ENCODE measurements around a stretch of chr1.

GRCh38 chr1:20083048-20083784 is 13.2 kb downstream of the PLA2G5 start:
- RRBS, 2 experiments: no CpG with 5 or more reads among the region's 9 CpGs

- RRBS, 2 experiments: 94 to 98% methylated on average over 2 of the region's 5 CpGs
These were observed 189 bp downstream of the UBXN10 start for GRCh38 chr1:20186245-20186325.

GRCh38 chr1:20211508-20212062 is 25.3 kb upstream of the PLA2G2C start:
- RRBS, 2 experiments: no CpG with 5 or more reads among the region's 6 CpGs

GRCh38 chr1:20484963-20485149 is 1.2 kb downstream of the CAMK2N1 start:
- RRBS, 2 experiments: no CpG with 5 or more reads among the region's 17 CpGs

DNA sequence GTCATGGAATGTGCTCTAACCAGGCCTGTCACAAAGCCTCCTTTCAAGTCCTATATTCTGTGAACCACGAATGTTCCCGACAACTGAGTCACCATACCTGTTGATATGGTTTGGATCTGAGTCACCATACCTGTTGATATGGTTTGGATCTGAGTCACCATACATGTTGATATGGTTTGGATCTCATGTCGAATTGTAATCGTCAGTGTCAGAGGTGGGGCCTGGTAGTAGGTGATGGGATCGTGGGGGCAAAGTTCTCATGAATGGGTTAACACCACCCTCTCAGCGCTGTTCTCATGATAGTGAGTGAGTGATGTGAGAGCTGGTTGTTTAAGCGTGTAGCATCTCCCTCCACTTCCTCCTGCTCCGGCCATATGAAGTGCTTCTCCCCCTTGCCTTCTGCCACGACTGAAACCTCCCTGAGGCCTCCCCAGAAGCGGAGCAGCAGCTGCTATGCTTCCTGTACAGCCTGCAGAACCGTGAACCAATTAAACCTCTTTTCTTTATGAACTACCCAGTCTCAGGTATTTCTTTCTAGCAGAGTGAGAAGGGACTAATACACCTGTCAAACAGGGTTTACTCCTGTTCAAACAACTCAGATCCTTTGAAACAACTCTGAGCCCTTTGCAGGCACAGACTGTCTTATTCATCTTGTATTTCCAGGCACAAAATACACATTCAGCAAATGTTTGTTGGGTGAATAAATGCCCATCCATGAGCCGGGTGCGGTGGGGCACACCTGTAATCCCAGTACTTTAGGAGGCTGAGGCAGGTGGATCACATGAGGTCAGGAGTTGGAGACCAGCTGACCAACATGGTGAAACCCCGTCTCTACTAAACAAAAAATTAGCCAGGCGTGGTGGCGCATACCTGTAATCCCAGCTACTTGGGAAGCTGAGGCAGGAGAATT is 10.6 kb upstream of the CAMK2N1 start:
- RRBS, 2 experiments: no CpG with 5 or more reads among the region's 16 CpGs

GRCh38 chr1:20732950-20733725 is 635 bp upstream of the SH2D5 start:
- RRBS, 2 experiments: 94 to 95% methylated on average over 2 of the region's 21 CpGs

GRCh38 chr1:20772913-20773948 is 13.9 kb downstream of the HP1BP3 start:
- RRBS, 2 experiments: no CpG with 5 or more reads among the region's 5 CpGs

GRCh38 chr1:20780221-20780722 is 6.8 kb downstream of the HP1BP3 start:
- RRBS, 2 experiments: no CpG with 5 or more reads among the region's 7 CpGs

DNA sequence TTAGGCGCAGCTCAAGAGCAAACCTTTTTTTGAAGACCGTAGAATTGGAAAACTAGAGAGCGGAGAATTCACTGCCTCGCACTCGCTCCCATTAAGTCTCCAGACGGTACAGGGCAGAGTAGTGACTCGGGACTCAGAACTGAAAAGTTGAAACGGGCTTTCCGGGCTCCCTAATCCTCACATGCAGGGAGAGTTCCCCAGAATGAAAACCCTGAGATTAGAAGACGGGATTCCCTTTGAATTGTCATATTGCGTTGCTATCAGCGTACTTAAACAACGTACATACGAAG is 460 bp upstream of the HP1BP3 start:
- RRBS, 2 experiments: no CpG with 5 or more reads among the region's 14 CpGs

- RRBS, 2 experiments: no CpG with 5 or more reads among the region's 8 CpGs
These were observed 153.9 kb downstream of the EIF4G3 start for GRCh38 chr1:21022703-21023351.

DNA sequence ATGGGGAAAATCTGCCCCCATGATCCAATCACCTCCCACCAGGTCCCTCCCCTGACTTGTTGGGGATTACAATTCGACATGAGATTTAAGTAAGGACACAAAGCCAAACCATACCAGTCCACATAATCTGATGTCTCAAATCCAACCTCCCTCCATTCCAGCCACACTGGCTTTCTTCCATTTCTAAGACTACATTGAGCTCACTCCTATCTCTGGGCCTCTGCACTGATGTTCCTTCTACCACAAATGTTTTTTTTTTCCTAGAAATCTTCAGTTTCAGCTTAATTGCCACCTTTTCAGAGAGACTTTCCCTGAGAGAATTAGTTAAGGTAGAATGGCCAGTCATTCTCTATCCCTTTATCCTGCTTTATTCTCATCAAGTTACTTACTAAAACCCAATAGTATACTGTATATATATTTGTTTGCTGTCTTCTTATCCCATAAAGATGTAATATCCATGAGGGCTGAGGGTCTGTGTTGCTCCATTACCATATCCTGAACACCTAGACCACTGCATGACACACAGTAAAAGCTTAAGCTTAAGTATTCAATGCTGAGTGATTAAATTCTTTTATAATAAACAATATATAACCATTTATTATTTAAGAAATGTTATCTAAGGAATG is 92.1 kb downstream of the EIF4G3 start:
- RRBS, 2 experiments: no CpG with 5 or more reads among the region's 1 CpG

DNA sequence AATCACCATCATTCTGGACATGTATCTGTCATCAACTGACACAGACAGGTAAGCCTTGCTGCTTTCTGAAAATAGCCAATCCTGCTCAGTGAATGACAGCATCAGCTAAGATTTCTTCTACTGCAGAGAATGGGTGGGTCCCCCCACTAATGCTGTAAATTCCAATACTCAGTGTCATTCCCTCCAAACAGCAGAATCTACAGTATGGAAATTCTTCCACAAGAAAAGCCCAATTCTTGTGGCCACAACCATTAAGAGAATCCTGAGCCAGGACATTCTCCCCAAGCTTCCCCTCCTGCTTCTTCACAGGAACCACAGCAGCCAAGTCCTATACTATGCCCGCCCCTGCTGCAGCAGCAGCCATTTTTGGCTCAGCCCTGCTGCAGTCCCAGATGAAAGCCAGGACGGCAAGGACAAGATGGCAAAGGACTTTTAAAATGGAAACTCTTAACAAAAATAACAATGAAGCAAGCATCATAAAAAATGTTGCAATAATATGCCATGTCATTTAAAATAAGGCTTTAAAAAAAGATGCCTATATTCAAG is 26.8 kb downstream of the EIF4G3 start:
- RRBS, 2 experiments: no CpG with 5 or more reads among the region's 2 CpGs

DNA sequence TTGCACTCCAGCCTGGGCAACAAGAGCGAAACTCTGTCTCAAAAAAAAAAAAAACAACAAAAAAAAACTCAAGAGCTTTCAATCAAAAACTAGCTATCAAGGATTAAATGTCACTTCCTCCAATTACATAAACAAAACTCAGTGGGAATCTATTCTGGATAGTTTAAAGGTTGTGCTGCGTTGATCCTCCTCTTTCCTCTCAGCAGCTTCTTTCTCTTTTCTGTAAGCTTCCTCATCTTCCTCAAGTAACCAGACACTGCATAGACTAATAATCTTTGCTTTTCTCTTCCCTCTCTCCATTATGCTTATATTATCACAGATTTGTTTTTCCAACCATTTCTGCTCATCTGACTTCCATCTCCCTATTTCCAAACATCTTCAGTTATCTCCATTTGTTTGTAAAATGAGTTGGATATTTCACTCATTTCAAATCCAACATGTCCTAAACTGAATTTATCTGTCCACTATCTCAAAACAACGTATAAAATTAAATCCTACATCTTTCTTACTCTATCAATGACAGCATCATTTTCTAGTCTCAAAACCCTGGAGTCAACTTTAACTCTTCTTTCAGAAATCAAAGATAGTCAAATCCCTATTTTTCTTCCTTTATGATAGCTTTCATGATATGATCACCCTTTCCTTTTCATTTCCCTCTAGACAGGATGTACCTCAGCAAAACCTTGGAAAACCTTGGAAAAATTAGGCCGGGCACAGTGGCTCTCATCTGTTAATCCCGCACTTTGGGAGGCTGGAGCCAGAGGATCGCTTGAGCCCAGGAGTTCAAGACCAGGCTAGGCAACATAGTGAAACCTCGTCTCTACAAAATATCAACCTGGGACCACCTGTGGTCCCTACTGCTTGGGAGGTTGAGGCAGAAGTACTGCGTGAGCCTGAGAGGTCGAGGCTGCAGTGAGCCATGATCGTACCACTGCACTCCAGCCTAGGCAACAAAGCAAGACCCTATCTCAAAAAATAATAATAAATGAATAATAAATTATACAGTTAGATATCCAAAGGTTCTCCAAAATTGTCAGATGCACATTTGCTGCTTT is 20.3 kb downstream of the EIF4G3 start:
- RRBS, 2 experiments: no CpG with 5 or more reads among the region's 10 CpGs

DNA sequence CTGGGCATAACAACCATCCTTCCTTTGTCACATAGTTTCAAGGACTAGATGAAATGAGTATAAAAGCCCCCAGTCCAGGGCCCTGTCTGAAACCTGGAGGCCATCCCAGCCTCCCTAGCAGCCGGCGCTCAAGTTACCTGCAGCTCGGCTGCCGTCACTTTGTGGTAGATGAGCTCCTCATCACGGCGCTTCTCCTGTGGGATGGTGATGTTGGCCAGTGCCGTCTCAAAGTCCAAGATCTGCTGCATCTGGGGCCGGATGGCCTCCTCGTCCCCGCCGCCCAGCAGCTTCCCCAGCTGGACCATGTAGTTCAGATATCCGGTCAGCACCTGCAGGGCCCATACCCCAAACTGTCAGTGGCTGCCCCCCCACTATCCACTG is 34.5 kb downstream of the ECE1 start:
- RRBS, 2 experiments: 92 to 94% methylated on average over 5 of the region's 12 CpGs

DNA sequence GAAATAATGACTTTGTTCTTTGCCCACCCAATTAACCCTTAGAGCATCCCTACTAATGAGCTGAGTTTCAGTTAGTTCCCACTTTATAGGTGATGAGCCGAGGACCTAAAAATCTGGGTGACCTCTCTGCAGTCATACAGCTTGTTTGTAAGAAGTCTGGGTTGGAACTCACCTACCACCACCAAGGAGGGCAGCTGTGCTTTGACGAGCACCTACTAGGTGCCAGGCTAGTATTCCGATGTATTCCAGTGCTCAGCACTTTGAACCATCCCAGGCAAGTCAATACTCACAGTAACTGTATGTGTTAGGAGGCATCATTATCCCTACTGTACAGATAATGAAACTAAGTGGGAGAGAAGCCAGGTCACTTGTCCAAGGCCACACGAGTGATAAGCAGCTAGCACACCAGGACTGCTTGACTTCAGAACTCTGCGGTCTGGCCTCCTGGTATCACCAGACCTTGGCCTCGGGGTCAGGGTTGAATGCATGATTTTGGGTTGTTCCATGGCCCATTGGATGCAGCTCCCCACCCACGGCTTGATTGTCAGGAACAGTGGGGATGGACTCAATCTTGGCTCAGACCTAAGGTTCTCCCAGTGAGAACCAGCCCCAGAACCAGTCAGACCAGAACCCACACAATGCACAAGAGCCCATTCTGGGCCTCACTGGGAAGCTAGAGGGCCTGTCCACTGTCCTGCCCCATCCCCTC is 20.7 kb downstream of the ECE1 start:
- RRBS, 2 experiments: no CpG with 5 or more reads among the region's 7 CpGs

GRCh38 chr1:21277005-21277809 is 13.1 kb downstream of the ECE1 start:
- RRBS, 2 experiments: no CpG with 5 or more reads among the region's 11 CpGs

GRCh38 chr1:21290595-21291089 is 379 bp upstream of the ECE1 start:
- RRBS, 2 experiments: 52% methylated on average over 5 of the region's 11 CpGs

DNA sequence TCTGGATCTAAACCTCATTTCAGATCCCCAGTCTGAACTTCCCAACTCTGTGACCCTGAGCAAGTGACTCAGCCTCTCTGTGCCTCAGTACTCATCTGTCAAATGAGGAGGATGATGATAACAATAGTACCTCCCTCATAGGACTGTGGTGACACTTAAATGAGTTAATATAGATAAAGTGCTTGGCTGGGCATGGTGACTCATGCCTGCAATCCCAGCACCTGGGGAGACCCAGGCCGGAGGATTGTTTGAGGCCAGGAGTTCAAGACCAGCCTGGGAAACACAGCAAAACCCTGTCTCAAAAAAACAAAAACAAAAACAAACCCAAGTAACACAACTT is 4.8 kb upstream of the ECE1 start:
- RRBS, 2 experiments: no CpG with 5 or more reads among the region's 1 CpG

- RRBS, 2 experiments: no CpG with 5 or more reads among the region's 19 CpGs
These were observed 30.0 kb upstream of the ECE1 start for GRCh38 chr1:21320041-21320846.

Data from LNCaP clone FGC (cell line).